Mesangial cell (primary cell): ENCODE measurements around a stretch of chr15.

DNA sequence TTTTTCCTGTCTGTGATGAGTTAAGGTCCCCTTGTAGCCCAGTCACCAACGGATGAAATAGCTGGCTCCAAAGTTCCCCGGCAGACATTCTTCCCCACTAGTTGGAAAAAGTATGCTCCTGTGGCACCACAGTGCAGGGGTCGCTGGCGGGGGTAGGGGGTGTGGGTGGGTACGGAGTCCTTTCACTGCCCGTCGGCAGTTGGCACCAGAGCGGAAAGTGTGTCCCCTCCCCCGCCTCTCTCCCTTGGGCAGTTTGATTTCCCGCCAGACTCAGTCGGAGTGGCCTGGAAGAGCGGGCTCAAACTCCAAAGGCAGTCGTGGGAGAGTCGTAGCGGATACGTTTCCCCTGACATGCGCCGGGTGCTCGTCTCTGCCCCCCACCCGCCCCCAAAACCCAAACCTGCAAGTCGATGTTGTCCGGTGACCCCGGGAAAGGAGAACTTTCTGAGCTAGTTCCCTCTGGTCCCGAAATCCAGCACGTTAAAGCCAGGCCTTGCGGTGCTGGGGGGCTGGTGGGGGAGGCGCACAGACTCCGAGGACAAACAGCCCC lies 4.5 kb upstream of the FOXB1 start:
- RAMPAGE, long total RNA: no peak

GRCh38 chr15:60355439-60356346 lies 42.1 kb downstream of the ANXA2 start:
- RAMPAGE, long total RNA: no peak

GRCh38 chr15:60356633-60357500 lies 40.9 kb downstream of the ANXA2 start:
- RAMPAGE, long total RNA: no peak

DNA sequence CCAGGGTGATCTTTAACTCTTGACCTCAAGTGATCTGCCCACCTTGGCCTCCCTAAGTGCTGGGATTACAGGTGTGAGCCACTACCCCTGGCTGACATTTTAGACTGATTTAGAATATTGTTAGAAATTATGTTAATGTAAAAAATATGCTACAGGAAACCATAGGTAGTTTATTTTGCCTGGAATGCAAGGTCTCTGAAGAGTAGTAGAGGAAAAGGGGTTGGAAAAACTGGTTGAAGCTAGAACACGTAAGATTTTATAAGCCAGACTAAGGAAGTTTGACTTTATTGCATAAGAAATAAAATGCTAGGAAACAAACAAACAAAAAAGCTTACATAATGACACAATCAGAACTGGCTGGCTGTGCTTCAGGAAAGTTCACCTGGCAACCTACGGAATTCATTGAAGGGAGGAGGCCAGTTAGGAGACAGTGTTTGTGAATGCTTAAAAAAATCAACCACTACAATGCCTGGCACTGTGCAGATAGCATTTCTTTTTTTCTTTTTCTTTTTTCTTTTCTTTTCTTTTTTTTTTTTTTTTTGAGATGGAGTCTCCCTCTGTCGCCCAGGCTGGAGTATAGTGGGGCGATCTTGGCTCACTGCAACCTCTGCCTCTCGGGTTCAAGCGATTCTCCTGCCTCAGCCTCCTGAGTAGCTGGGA lies 1.9 kb upstream of the ICE2 start:
- RAMPAGE, long total RNA: no peak

DNA sequence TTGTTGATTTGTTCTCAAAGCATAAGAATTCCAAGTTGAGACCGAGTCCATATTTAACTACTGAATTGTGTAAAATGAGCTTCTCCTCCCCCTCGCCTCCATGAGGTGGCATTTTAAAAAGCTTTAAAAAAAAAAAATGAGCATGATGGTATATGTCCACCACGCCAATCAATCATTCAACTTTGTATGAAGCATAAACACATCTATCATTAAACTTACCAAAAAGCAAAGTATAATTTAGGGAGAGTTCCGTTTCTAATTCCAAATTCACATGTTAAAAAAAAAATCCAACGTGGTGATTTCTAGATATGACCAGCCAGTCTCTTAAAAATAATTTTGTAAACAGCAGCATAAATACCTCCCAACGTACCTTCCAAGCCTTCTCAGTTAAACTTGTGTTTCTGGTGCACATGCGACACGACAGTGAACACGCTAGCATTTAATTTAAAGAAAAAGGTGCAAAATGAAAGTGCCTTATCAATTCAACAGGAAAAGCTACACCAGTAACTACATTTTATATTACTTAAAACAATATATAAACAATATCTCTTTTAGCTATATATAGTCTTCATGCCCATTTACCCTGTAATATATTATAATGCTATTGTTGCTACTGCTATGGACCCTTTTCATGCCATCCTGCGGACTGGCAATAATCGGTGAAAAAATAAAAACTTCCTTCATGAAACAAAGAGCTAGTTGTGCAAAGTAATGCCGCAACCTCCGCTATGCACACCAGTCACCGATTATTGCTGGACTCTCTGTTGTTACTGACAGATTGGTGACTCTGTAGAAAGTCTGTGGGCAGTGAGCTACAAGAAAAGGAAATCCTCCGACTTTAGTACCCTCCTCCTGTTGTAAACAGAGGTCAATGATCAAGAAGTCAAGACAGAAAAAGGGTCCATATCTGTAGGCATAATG lies 17.6 kb upstream of the ICE2 start:
- RAMPAGE, long total RNA: no peak

DNA sequence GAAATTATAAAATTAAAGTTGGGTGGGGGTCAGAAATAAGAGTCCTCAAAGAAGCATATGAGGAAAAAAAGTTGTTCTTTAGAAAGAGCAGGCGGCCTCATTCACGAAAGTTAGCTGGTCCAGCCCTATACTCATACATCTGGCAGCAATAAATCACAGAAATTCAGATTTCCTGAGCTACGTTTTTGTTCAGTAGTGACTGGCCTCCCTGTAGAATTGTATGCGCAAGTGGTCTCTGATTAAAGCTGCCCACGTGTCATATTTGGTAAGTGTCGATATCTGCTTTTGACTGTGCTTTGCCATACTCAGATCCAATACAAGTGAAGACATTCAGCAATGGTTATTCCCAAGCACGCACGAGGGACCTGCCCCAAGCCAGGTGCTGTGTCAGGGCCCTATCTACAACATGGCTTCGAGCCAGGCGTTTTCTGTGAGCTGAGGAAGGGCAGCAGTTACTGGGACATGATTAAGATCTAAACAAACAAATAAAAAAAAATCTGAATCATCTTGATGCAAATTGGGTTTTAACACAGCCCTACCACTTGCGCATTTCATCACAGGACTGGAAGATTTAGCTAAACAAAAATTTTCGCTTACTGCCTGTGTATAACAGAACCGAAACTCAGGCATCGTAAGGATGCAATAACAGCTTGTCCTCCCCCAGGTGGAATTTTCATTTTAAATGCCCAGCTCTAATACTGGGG lies 47.2 kb upstream of the ICE2 start:
- RAMPAGE, long total RNA: no peak

DNA sequence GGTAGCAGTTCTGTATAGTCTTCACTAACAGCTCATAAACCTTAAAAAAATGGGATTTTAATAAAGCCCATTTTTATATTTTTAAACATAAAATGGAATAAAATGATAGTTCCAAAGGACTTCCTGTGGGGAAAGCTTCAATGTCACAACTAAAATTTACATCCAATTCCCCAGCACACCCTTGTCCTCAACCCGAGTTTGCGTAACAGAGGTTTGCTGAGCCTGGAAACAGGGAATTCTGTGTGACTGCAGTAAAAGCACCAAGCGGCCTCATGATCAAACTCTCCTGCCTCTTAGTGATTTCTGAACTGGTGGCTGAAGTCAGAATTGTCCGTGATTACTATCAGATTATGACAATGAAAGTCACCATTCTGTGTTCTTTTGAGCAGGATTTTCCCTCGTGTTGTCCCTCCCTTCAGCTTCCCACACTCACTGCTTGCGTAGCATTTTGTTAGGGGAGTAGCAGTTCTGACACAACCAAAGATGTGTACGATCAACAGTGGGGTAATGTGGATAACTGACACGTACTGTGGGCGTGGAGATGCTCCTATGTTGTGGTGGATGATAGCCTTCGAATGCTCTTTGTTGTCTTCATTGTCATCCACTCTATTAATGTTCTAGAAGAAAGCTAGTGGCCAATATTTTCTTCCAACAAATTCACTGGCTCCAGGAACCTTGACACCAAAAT lies 67.7 kb upstream of the ICE2 start:
- RAMPAGE, long total RNA: no peak

- RAMPAGE, long total RNA: no peak
Observed at GRCh38 chr15:60617264-60617583, 138.3 kb upstream of the ICE2 start.

DNA sequence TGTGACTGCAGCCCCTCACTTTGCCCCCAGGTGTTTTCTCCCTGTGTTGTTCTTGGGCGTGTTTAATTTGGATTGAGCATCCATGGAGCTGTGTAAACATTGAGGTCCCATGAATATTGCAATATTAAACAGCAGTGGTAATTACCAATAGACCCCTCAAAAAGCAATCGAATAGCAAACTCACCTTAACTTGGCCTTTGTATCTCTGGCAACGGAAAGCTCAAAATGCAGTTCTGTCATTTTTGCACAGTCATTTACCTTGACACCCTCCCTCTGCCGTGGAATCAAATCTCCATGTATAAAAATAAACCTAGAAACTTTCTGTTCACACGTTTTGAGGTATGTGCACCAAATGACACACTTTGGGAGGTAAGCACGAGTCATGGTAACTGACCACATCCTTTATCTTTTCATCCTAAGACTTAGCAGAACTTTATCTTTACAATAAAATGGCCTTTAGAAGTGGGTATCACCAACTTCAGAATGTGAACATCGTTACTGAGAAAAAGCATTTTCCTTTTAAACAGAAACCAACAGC lies 170.8 kb upstream of the ICE2 start:
- RAMPAGE, long total RNA: no peak

DNA sequence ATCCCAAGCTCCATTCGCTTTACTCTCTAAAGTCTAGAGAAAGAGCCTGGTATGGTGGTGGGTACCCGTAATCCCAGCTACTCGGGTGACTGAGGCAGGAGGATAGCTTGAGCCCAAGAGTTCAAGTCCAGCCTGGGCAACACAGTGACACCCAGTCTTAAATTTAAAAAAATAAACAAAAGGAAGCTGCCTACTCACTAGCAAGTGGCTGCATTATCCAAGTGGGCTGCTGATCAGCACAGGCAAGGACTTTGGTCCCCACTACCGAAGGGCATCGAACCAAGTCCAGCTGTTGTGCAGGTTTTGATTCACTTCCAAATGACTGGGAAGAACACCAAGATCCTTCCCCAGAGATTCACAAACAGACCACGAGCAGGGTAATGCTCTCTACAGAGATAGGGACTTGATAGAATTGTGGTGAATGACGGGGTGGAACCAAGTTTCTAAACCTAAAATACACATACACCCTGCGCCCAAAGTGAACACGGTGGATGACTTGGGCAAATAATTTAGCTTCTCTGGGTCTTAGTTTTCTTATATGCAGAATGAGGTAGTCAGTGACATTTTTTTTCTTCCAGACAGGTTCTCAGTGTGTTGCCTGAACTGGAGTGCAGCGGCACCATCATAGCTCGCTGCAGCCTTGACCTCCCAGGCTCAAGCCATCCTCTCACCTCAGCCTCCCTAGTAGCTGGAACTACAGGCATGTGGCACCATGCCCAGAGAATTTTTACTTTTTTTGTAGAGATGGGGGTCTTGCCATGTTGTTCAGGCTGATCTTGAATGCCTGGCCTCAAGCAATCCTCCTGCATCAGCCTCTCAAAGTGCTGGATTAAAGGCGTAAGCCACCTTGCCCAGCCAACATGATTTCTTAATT lies 203.7 kb upstream of the ICE2 start:
- RAMPAGE, long total RNA: no peak

GRCh38 chr15:60776405-60776780 lies 297.5 kb upstream of the ICE2 start:
- RAMPAGE, long total RNA: no peak

- RAMPAGE, long total RNA: no peak
Observed at GRCh38 chr15:60800736-60801049, 321.8 kb upstream of the ICE2 start.

DNA sequence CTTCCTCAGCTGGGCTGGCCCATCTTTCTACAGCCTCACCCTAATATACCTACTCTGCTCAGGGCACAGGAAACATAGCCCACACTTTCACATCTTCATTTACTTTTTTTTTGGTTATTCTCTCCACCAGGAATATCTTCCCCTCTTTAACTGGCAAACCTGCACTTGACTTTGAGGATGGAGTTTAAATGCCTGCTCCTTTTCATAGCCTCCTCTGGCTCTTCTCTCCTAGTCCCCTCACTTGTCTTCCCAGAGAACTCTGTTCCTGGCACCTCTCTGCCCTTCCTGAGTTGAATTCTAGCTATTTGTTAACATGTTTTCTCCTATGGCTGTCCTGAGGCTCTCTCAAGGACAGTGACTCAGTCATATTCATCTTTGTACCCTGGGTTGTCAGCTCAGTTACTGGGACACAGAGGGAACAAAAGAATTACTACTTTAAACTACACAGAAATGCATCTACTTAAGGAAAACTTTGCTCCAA lies 365.0 kb upstream of the ICE2 start:
- RAMPAGE, long total RNA: no peak

- RAMPAGE, long total RNA: no peak
Observed at GRCh38 chr15:61077824-61078049, 151.4 kb downstream of the RORA start.

GRCh38 chr15:61183757-61184460 lies 45.2 kb downstream of the RORA start:
- RAMPAGE, long total RNA: no peak

DNA sequence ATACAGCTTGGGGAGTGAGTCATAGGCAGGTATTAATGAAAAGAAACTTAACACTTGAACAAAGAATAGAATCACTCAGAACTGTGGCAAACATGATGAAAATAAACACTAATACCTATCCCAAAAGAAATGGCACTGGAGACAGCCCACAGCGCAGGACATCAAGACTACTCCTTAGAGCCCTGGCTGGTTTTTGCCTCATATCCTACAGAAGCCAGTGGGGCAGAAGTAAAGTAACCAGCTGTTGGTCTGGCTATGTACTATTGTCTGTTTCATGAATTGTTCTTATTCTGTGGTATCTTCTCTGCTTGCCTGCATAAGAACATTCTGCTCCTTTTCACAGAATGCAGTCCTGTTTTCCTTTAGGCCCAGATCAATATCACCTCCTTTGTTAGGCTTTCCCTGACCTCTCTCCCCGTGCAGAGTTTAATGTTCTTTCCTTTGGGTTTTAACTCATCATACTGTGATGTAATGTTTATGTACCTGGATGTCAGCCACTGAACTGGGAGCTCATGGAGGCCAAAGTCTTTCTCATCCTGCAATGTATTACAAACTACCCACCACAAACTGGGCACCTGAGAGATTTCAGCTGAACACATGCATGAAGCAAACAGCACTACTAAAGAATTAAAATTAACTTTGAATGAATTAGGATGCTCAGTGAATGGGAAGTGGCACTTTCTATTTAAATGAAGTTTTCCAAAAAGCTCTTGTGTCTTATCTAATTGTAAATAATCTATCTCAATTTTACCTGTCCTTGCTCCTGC lies 192.7 kb upstream of the RORA start:
- RAMPAGE, long total RNA: no peak

DNA sequence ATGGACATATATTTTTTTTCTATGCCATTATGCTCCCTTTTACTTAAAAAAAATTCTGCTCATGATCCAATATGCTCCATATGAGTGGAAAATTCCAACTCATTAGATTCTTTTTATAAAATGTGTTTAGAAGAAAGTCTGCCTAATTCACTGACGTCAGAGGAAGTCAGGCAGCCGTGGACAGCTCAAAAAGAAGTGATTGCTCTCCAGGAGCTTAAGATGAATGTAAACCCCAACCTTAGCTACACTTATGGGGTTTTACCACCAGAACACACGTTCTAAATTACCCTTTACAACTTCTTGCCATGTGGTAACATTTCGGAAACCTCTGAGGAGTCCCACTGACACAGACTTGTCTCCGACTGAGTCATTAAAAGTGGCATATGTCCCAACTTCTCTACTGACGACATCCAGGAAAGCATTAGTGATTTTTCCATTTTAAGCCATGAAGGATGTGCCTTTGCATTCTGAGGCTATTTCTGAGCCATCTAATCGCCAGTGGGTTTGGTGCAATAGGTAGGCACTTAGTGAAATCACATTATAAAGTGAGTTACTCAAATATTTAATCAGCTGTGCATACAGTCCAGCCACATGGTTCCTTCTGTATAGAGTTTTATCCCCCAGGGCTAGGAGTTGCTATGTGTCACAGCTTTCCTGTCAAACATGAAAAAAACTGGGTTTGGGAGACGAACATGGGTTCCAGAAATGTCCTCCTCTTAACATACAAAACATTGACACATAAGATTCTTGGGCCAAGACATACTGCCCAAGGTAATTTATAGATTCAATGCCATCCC lies 32.4 kb downstream of the C2CD4A start:
- RAMPAGE, long total RNA: no peak

DNA sequence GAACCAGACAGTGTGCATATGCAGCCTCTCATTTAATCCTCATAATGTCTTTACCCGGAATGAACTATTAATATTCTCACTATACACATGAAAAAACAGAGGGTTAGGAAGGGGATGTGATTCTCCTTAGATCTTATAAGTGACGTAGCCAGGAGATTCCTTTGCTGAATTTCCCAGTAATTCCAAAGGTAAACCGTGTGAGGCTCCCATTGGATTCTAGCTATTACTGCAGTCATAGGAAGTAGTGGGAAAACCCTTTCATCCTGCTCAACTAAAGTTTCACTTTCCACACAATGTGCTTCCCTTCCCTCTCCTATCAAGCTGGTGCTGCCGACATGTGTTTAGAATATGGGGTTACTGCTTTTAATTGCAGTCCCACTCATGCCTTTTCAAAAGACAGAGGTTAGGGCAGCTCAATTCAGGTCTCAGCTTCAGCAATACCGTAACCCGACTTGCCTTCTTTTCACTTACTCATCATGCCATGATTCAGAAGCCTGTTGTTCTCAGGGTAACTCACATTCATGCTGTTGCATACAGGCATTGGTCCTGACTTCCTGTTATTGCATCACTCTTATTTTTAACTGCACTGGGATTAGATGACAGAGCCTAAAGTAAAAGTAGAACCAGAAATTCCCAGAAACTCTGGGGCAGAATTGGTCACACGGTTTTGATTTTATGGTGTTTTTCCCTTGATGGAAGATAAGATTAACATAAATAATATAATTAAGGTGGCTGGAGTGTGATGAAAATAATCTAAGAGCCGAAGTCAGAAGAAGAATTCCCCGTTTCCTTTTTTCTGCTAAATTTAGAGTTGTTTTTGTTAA lies 45.8 kb downstream of the C2CD4B start:
- RAMPAGE, long total RNA: no peak

DNA sequence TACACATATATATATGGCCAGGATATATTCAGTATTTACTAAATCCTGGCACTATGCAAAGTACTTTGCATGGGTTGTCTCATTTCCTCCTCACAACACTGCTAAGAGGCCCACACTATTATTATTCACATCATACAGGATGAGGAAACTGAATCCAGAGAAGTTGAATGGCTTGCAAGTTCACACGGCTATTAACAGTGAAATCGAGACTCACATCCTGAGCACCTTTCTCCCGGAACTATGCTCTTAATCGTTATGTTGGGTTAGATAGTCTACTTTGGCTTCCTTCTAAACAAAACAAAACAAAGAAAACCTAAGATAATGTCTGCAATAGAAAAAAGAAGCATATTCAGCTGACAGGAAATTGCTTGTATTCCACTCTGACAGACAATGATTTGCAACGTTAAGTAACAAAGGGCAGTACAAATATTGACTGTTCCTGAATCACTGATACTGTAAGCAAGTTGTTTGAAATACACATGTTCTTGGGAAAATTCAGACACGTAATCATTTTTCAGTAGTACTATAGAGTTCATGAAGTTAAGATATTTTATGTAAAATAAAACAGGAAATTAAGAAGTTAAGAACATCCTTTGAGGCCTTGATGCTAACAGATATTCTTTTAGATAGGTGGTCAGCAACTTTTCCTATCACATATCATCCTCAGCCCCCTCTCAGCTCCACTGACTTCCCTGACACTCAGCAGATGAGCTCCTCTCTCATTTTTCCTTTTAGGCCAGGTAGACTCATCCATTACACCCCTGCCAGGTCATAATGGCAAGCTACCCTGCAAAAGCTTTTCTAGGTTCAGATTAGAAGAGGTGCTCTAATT lies 40.7 kb downstream of the C2CD4B start:
- RAMPAGE, long total RNA: no peak

DNA sequence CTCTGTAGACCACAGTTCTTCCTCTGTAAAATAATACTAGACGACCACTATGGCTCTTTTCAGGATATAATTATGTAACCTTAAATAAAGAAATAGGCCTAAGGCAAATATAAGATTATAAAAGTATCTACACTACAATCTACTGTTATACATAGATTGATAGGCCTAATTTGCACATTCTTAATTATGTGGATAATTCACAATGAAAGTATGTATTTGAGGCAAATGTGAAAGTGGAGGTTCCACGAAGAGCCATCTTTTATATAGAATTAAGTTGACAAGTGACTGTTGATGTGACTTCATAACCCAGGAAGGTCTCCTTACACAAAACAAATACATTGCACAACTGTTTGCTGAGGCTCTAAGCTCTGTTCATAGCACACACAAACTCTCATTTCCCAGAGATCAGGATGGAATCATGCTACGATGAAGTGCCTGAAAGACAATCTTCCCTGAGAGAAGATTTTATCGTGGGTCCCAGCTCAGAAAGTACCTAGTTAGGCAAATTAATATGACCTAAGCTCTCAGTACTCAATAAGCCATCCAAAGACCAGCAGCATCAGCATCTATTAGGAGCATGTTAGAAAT lies 64.1 kb upstream of the TLN2 start:
- RAMPAGE, long total RNA: no peak